ENCODE results near the gene FBXL17.

DNA sequence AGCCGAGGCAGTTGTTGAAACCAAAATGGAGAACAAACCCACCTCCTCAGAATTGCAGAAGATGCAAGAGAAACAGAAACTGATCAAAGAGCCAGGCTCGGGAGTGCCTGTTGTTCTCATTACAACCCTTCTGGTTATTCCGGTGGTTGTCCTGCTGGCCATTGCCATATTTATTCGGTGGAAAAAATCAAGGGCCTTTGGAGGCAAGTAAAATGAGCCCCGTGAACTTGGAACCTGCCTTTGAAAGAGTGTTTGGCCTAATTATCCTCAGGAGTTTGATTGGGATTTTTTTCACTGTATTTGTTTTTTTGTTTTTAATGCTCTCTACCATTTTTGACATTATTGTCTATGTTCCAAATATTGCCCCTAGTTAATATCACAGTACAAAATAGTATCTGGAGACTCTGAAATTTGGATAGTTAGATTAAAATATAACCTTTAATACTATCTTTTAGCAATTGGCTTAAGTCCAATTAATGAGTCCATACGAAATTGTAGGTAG lies 94.8 kb downstream of the GIN1 start:
- PRO-cap, 2 experiments = no peak in any of the 2 experiments

DNA sequence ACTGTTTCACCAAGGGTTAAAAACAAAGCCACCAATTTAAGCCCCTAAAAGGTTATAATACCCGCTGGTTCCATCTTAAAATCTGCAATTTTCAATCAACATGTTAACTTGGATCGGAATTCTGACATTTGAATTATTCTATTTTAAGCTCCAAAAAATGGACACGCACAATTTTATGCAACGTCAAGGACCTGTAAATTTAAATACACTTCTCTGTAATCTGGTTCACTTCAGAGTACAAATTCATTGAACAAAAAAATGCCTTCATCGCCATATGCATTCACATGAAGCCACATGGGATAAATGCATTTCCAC lies 806 bp downstream of the GIN1 start:
- PRO-cap, 2 experiments = no peak in any of the 2 experiments

- PRO-cap, 2 experiments = no peak in any of the 2 experiments
These were observed 149.1 kb downstream of the NUDT12 start for GRCh38 chr5:103413512-103413817.

DNA sequence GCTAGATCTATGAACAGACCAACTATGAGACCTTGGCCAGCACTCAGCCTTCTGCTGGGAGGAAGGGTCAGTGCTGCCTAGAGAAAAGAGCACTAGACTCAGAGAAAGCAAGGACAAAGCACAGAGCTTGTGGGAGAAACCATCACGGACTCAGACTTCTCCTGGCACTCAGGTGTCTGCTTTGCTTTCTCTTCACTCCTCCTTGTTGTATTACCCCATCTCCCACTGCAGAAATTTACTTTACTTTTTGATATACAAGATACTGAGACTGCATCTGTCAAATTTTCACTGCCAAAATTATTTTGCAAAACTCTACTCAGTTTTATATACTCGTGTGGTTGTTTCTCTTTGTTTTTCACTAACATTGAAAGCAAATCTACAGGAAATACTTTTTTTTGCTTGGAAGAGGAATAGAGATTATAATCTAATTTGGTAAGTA lies 890.1 kb upstream of the NUDT12 start:
- PRO-cap, 2 experiments = no peak in any of the 2 experiments

DNA sequence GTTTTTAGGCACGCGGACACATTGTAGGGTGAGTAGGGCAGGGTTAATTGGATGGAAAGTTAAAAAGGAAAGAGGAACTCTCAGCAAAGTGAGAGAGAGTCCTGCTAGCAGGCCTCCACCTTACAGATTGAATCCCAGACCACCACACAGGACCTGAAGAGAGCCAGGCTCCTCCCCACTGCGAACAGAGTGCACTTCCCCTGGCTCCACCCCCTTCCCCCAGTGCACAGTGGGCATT lies 814.0 kb downstream of the EFNA5 start:
- PRO-cap, 2 experiments = peak in 1 of 2 experiments; most common minus-strand start position 129 of the sequence (in 1)

DNA sequence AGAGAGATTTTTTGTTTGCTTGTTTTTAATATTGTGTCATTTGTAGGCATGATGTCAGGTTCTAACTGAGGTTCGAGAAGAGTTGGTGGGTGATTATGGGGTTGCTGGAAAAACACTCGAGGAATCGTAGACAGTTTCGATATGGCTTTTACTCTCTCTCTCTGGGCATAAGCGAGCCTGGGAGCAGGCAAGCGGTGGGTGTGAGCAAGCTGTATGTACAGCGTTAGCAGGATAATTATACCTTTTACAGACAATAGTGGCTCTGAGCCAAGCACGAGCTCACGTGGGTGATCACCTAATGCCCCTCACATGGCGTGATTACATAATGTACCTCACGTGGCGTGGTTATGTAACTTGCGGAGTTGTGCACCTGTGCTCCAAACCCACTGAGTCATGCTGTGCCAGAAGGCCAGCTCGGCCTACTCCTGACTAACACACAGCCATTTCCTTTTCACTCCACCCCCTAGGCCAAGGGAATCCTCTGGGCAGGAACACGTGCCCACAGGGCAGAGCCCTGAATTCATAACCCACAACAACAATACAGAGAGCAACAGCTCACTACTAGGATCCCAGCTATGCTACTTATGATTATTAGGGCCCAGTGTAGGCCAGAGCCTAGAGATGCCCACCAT lies 797.2 kb downstream of the EFNA5 start:
- PRO-cap, 2 experiments = no peak in any of the 2 experiments

GRCh38 chr5:107486873-107487509 lies 183.7 kb downstream of the EFNA5 start:
- PRO-cap, 2 experiments = no peak in any of the 2 experiments

GRCh38 chr5:107562179-107563056 lies 108.3 kb downstream of the EFNA5 start:
- PRO-cap, 2 experiments = no peak in any of the 2 experiments

DNA sequence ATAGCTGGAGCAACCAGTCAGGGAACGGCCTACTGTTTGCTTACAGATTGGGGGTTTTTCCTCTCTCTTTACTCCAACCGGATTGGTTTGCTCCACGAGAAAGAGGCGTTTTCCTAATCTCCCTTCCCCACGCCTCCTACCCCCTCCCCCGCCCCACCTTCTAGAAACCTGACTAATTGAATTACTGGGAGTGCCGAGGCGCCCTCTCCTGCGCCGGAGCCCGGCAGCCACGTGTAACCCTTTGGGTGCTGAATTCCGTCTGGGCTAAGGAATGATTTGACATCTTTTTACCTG lies 1.8 kb upstream of the EFNA5 start:
- PRO-cap, 2 experiments = peak in 2 of 2 experiments; most common plus-strand start position 175 of the sequence (in 1)

DNA sequence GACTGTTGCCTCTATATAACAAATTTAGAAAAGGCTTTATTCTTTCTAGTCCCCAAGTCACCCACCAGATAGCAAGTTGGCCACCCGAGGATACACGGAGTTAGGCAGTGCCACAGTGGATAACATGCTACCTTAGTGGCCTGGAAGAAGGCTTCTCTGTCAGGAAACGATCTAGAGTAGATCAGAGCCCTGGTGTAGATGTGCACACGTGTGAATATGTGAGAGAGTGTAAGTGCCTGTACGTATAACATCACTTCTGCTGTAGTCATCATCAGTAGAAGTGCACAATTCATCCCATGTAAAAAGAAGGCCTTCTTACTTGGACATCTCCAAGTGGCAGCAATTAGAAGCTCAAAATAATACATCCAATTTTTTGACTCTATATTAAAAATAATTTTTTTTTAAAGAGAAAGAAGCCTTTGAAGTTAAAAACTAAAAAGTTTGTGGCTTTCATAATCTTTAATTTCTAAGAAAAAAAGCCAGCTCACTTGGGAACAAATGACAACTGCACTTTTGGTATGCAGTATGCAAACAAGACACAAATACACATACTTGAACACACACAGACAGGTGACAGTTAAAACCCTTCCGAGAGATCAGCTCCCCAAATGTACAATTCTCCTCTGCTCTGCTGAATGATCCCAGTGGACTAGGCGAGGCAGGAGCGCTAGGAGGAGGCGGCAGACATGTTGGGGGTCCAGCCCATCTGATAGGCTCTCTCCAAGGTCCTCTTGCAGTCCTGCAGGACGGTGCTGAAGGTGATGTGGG lies 190.5 kb upstream of the EFNA5 start:
- PRO-cap, 2 experiments = no peak in any of the 2 experiments

DNA sequence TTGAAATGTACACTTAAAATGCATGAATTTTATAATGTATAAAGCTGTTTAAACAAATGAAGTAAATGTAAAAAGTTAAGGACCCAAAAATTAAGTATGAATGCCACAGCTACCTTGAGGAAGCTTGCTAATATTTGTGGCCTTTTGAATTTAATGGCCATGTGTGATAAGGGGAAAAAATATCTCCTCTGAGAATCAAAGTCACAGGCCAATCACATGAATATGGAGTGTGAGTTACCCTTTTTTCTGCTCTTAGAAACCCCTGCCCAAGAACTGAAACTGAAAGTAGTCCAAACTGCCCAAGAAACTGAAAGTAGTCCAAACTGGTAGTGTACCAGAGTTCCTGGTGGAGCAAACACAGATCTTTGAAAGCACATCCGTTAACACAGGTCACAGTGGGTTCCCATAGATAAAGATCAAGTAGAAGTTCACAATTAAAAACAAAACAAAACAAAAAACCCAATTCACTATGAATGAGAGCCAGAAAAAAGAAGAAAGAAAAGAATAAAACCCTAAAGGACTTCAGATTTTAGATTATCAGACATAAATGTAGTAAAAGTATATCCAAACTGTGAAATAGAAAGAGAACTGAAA lies 332.4 kb upstream of the EFNA5 start:
- PRO-cap, 2 experiments = no peak in any of the 2 experiments

DNA sequence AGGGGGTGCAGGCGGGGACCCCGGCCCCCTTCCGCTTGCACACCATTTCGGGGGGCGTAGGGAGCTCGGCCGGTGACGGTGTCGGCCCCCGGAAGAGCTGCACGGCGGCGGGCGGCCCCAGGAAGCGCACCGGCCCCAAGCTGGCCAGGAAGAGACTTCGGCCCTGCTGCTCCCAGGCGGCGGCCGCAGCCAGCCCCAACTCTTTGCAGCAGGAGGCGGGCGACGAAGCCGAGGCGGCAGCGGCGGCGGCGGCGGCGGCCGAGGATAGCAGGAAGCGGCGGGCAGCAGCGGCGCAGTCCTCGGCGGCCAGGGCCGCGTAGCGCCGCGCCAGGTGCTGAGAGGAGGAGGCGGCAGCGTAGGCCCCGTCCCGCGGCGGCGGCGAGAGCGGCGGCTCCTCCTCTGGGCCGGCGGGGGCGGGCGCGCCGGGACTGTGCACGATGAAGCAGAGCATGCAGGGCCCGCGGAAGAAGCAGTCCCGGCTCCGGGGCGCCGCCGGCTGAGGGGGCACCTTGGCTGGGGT lies 774 bp downstream of the FBXL17 start:
- PRO-cap, 2 experiments = peak in 2 of 2 experiments; most common plus-strand start position 445 of the sequence (in 2); most common minus-strand start position 318 of the sequence (in 2)

GRCh38 chr5:108381977-108382726 lies at the start of gene FBXL17:
TSS of gene FBXL17 (minus strand) at chr5:108382098.
- PRO-cap, 2 experiments = peak in 2 of 2 experiments; most common plus-strand start chr5:108382538 (in 2); most common minus-strand start chr5:108382098 (in 2)

DNA sequence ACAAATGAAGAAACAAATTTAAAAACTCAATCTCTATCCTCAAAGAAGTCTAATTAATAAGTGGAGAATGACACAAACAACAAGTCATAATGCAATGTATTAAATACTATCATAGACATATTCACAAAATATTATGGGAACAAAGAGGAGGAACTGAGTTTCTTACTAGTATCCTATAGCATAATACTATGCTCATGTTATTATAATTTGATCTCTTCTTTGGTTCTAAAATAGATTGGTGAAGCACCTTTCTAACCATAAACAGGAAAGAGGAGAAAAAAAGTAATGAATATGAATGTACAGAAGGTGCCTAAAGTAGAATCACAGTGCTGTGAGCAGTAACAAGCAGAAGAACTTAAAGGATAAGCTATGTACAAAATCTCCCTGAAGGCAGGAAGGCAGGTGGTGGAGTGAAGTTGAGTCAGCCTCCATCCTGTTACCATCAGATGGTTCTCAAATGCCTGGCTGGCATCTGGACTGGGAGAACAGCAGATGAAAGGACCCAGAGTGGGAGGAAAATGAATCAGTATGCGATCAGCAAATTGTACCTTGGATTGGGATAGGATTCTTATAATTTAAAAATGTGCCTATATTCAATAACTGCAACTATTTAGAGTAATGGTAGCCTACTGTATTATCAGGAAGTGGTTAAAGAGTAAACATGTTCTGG lies 21.3 kb upstream of the FER start:
- PRO-cap, 2 experiments = no peak in any of the 2 experiments

DNA sequence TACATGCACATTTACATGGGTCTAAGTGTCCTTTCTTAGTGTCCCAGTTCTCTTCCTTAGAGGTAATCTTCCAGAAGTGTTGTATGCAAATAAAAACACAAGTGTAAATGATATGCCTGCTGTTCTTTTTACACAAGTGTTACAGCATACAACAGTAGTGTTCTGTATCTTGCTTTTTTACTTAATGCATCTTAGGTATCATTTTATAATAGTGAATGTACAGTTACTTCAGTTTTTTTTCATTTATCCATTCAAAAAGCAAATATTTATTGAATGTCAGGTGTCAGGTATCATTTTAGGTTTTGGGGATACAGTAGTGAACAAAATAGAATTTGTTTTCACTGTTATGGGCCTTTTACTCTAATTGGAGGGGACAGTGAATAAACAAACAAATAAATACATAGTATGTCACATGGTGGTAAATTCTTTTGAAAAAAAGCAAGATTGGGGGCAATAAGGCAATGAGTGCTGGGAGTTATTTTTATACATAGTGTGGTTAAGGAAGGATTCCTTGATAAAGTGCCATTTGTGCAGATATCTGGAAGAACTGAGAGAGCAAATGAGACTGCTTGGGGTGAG lies 156.2 kb downstream of the FER start:
- PRO-cap, 2 experiments = no peak in any of the 2 experiments

DNA sequence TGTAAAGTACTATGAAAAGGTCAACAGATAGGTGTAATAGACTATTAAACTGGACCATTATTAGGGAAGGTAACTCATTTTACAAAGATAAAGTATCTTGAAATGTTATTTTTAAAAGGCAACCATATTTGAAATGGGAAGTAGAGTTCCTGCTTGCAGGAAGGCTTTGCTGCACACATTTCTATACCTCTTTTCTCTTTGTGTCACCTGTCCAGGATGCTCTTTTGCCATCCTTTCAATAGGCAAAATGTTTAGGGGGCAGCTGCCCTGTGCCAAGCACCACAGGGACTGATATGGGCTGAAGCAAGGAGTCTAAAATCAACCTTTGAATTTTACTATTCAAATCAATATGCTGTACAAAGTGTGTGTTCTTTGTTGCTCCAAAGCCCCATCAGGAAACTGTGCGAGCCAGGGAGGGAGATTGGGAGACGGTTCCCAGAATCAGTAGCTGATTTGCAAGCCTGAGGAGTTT lies 16.1 kb upstream of the MAN2A1 start:
- PRO-cap, 2 experiments = no peak in any of the 2 experiments

GRCh38 chr5:109701732-109702096 lies 12.0 kb downstream of the MAN2A1 start:
- PRO-cap, 2 experiments = no peak in any of the 2 experiments

GRCh38 chr5:109785226-109785935 lies 95.7 kb downstream of the MAN2A1 start:
- PRO-cap, 2 experiments = no peak in any of the 2 experiments

- PRO-cap, 2 experiments = no peak in any of the 2 experiments
These were observed 104.3 kb downstream of the MAN2A1 start for GRCh38 chr5:109794012-109794423.

GRCh38 chr5:109851468-109851821 lies 161.7 kb downstream of the MAN2A1 start:
- PRO-cap, 2 experiments = no peak in any of the 2 experiments